Epithelial cell of alveolus of lung (primary cell): ENCODE measurements around a stretch of chr3.

DNA sequence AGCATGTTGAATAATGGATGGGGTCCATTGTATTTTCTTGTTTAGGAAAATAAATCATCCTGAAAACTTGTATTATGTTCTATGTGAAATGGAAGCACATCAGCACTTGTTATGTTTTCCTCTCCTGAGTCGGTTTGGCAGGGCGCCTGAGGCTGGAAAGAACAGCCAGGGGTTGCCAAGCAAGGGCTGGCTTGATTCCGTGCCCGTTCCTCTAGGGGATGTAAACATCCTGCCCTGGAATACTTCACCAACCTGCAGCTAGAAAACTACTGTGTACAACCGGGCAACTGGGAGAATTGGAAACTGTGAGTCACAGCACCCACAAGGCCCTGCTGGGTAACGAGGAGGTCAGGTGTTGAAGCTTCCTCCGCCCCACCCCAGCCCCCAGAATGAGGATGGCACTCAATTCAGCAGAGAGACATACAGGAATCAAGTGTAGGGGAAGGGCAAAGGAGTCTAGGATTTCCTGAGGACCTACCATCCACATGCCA lies 67.1 kb downstream of the EIF4E3 start:
- RAMPAGE, long total RNA, result no peak
- RRBS, result no CpG with 5 or more reads among the region's 7 CpGs

DNA sequence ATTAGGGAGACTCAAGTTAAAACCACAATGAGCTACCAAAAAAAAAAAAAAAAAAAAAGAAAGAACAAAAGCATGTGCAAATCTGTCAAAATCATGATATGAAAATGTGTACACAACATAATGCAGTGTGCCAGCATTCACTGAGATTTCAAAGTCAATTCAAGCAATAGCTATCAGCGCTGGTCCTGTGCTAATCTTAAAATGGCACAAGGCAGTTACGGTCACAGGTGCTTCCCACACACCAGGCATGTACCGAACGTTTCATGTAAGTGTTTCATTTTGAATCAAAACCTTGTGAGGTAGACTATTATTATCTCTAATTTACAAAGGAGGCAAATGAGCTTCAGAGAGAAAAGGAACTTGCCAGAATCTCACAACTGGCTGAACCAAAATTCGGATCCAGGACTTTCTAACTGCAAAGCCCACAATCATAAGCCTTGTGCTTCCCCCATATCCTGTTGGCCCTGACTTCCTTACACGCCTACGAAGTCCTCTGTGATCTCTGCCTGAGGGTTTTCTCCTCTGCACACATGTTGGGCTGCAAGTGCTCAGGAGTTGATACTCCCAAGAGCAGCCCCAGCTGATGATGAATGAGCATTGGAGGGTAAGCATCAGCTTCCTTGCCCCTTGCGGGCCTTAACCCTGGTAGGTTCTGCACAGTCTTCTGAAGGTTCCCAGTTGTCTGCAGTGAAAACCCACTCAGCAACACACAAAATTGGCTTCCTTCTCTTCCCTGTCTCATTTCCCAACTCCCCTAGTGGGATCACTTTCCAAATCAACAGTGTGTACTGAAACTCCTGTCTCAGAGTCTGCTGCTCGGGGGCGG lies 200.2 kb upstream of the PROK2 start:
- RAMPAGE, long total RNA, result no peak
- RRBS, result no CpG with 5 or more reads among the region's 10 CpGs

DNA sequence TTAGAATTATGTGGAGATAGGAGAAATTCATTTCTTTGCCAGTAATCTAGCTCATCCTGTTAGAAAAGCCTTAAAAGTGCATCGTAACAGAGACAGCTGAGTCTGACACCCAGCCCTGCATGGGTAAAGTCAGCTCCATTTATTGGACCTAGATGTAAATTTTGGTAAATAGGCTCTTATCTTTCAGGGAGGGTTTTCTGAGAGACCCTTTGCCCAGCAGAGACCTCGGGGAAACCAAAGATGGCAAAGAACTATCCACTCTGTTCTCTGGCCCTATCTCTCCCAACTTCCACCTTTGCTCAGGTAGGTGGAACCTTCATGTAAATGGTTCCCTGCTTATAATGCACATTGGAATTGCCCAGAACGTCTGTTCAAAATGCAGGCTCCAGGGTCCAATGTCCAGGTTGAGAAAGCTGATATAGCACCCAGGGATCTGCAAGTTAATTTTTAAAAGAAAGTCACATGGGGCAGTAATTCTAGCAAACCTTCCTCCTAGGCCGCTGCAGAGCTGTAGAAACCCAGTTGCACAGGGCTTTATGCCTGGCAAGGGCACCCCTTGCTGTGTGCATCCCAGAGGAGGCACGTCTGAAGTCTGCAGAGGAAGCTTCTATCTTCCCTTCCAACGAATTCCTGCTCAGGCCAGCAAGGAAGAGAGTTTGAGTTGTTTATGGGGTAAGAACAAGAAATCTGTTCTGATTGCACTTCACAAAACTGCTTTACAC lies 366.0 kb upstream of the PROK2 start:
- RAMPAGE, long total RNA, result no peak
- RRBS, result no CpG with 5 or more reads among the region's 6 CpGs

- RAMPAGE, long total RNA, result no peak
- RRBS, result no CpG with 5 or more reads among the region's 7 CpGs
These were observed 485.0 kb upstream of the PROK2 start for GRCh38 chr3:72269910-72270479.

GRCh38 chr3:72310460-72311166 lies 525.7 kb upstream of the PROK2 start:
- RAMPAGE, long total RNA, result no peak
- RRBS, result no CpG with 5 or more reads among the region's 17 CpGs

GRCh38 chr3:72347689-72348410 lies 500.4 kb downstream of the SHQ1 start:
- RAMPAGE, long total RNA, result no peak
- RRBS, result 29% methylated on average over 4 of the region's 22 CpGs

DNA sequence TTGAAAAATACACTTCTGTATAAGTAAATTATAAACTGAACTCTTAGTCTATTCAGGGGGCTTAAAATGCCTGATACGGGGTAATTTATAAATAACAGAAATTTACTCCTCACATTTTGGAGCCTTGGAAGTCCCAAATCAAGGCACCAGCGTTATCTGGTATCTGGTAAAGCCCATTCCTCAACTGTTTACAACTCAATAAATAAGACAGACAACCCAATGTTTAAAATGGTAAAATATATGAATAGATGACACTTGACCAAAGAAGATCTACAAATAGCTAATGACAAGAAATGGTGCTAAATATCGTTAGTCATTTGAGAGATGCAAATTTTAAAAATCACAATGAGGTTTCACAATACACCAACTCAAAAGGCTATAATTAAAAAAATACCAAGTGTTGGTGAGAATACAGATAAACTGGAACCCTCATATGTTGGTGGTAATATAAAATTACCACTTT lies 434.3 kb downstream of the SHQ1 start:
- RAMPAGE, long total RNA, result no peak
- RRBS, result no CpG with 5 or more reads among the region's 3 CpGs

- RAMPAGE, long total RNA, result no peak
- RRBS, result no CpG with 5 or more reads among the region's 8 CpGs
These were observed 385.6 kb downstream of the SHQ1 start for GRCh38 chr3:72462544-72463079.

DNA sequence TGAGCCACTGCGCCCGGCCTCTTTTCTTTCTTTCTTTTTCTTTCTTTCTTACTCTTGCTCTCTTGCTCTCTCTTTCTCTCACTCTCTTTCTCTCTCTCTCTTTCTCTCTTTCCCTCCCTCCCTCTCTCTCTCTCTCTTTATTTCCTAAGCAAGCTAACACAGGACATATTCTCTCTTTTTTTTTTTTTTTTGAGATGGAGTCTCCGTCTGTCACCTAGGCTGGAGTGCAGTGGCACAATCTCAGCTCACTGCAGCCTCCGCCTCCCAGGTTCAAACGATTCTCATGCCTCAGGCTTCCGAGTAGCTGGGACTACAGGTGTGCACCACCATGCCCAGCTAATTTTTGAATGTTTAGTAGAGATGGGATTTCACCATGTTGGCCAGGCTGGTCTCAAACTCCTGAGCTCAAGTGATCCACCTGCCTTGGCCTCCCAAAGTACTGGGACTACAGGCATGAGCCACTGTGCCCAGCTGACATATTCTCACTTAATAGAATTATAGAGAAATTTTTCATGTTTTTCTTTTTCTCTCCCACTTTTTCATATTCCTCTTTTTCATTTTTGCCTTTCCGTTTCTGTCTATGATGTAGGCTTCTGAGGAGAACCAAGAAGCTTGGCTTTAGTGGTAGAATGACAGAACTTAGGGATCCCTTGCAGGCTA lies 17.0 kb upstream of the PPP4R2 start:
- RAMPAGE, long total RNA, result no peak
- RRBS, result no CpG with 5 or more reads among the region's 7 CpGs

GRCh38 chr3:73022214-73023003 lies 25.8 kb downstream of the PPP4R2 start:
- RAMPAGE, long total RNA, result no peak
- RRBS, result no CpG with 5 or more reads among the region's 3 CpGs

- RAMPAGE, long total RNA, result no peak
- RRBS, result no CpG with 5 or more reads among the region's 11 CpGs
These were observed 3.6 kb downstream of the EBLN2 start for GRCh38 chr3:73064710-73065753.

DNA sequence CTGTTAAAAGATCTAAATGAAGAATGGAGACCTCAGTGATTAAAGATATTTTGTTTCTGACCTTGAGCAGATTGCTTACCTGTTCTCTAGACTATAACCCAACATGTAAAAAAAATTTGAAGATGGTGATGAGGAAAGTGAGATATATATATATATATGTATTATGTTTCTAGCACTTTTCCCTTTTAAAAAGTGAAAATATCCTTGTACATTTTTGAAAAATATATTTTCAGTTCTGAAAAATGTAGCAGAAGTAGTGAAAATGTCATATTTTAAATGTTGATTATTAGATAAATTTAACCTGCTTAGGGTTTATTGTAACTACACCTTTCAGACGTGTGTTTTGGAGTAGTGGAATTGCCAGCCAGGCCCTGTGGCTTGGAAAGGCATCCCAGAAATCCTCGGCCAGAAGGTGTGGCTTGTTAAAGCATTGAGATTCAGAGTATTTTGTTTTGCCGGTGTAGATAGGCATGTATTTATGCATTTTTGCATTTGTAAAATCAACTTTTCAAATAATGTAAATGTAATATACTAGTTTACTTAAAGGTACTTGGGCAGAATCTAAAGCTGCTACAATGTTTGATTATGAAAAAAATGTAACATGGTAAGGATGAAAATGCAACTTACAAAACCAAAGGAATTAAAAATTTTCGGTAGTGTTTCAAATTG lies 6.9 kb downstream of the EBLN2 start:
- RAMPAGE, long total RNA, result no peak
- RRBS, result no CpG with 5 or more reads among the region's 4 CpGs

DNA sequence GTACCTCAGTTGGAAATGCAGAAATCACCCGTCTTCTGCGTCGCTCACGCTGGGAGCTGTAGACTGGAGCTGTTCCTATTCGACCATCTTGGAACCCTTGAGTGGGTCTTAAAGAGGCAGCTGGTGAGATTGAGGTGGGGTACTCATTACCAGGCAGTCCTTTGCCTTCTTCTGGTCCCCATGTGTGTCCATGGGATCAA lies 277.3 kb downstream of the EBLN2 start:
- RAMPAGE, long total RNA, result no peak
- RRBS, result no CpG with 5 or more reads among the region's 5 CpGs

GRCh38 chr3:73490573-73491152 lies 134.1 kb downstream of the PDZRN3 start:
- RAMPAGE, long total RNA, result no peak
- RRBS, result no CpG with 5 or more reads among the region's 6 CpGs

DNA sequence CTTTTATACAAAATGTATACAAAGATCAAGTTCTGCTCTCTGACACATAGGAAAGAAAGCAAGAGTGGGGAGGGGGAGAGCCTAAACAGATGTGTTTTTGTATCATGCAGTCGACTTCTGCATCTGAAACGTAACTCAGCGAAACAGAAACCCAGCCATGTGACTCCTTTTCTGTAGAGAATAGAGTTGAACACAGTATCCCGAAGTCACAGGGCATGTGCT lies 121.0 kb downstream of the PDZRN3 start:
- RAMPAGE, long total RNA, result no peak
- RRBS, result no CpG with 5 or more reads among the region's 4 CpGs

DNA sequence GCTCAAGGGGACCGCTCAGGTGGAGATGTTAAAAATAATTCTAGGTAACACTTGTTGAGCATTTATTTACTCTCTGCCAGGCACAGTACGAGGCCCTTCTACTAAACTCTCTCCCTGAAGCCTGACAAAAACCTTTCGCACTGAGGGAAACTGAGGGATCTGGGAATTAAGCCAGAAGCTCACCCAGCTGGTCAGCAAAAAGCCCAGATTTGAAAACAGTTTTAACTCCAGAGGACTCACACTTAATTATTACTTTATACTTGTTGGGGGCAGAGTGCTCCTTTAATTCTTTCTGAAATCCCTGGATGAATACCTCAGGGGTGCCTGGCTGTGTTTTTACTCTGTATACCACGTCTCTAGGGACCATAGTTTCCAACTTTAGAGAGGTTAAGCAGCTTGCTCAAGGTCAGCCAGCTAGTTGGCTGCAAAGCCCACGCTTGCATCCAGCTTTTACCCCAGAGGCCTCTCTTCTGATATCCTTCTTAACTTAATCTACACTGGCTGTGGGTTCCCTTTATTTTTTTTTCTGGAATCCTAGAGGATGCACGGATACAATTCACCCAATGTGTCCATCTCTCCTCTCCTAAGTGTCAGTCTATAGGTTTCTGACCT lies 1.5 kb downstream of the PDZRN3 start:
- RAMPAGE, long total RNA, result no peak
- RRBS, result no CpG with 5 or more reads among the region's 6 CpGs

- RAMPAGE, long total RNA, result no peak
- RRBS, result no CpG with 5 or more reads among the region's 35 CpGs
These were observed 45.6 kb upstream of the FRG2C start for GRCh38 chr3:75618505-75619038.

GRCh38 chr3:76597863-76598456 lies 441.9 kb upstream of the ROBO2 start:
- RAMPAGE, long total RNA, result no peak
- RRBS, result no CpG with 5 or more reads among the region's 2 CpGs

DNA sequence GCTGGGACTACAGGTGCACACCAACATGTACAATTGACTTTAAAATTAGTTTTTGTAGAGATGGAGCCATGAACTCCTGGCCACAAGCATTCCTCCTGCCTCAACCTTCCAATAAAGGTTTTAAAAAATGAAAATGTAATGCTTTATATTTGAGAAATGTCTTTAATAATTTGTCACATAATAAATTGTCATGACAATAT lies 1057.7 kb downstream of the ROBO1 start:
- RAMPAGE, long total RNA, result no peak

GRCh38 chr3:81723559-81724120 lies 37.8 kb downstream of the GBE1 start:
- RAMPAGE, long total RNA, result no peak
- RRBS, result no CpG with 5 or more reads among the region's 6 CpGs